ENCODE results near the genes KIF2B and HLF.

DNA sequence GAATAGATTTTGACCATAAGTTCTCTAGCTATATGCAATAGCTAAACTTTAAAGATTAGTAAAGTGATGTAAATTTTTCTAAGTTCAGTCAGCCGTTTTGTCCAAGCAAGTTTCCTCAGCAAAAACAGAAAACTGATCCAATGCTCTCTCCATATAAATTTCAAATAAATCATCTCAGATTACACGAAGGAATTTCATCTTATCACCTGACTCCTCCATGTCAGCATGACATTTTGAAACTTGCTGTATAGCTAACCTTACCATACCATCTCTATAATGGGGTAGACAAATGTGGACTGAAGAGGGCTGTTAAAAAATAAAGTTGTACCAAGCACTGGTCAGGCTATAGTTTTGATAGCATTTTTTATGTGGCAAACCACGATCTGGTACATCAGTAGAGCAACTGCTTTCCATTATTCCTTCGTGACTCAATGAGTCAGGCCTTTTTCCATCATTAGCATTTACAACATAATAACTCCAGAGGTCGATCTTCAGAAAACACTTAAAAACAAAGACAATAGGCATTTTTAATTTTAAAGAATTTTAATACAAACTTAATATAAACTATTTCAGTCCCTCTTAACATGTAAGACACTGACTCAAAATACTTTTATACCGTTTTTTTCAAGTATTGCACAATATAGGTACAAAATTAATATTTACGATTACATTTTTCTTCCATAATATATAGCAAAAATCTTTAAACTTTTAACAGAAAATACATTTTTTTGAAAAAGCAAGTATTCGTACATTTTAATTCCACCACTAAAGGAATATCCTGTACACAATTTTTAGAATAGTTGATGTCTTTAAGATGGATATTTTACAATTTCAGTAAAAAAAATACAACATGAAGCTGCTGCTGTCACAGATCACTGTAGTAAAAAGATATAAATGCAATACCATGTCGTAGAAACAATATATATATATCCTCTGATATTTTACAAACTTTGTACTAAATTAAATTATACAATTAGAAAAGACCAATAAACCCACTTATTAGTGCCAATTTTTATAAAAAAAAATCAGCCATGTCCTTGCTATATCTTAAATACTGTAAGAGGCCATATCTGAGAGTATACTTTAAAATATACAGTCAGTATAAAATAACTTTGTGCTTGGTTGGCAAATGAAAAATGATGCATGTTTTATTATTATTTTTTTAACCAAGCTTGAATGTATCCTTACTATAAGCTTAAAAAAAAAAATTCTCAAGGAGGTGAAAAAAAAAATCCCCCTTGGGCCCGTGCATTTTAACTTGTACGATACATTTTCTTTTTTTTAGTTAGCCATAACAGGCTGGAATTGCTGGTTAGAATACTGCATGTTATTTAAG lies 4.0 kb downstream of the TOB1 start:
- PRO-cap = no peak

DNA sequence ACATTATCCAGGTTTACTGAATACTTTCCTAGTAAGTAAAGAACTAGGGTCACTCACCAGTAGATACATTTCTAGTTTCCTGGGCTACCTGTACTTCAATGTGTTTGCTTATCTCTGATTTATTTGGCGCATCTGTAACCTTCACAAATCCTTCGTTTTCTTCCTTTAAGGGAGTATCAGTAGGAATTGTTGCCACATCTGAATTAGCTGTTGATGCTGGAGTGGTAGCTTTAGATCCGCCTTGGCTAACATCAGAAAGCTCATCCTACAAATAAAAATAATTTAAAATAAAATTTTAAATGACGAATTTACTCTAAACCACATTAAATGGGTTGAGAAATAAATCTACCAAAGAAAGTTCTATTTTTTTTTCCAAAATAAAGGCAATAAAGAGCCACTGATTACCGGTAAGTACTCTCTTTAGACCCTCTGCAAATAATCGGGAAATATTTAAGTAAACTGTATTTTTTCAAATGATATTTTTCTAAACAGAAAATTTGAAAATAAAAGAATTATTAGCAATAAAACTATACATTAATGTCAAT lies 99.5 kb downstream of the SPAG9 start:
- PRO-cap = no peak

GRCh38 chr17:51044968-51045708 lies 75.5 kb downstream of the SPAG9 start:
- PRO-cap = no peak

DNA sequence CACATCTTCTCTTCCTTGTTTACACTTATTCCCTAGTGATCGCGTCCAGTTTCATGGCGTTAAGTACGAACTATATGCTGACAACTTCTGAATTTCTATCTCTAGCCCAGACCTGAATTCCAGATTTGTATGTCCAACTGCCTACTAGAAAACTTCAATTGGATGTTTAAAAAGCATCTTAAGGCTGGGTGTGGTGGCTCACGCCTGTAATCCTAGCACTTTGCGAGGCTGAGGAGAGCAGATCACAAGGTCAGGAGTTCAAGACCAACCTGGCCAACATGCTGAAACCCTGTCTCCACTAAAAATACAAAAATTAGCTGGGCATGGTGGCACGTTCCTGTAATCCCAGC lies 40.3 kb downstream of the SPAG9 start:
- PRO-cap = no peak

DNA sequence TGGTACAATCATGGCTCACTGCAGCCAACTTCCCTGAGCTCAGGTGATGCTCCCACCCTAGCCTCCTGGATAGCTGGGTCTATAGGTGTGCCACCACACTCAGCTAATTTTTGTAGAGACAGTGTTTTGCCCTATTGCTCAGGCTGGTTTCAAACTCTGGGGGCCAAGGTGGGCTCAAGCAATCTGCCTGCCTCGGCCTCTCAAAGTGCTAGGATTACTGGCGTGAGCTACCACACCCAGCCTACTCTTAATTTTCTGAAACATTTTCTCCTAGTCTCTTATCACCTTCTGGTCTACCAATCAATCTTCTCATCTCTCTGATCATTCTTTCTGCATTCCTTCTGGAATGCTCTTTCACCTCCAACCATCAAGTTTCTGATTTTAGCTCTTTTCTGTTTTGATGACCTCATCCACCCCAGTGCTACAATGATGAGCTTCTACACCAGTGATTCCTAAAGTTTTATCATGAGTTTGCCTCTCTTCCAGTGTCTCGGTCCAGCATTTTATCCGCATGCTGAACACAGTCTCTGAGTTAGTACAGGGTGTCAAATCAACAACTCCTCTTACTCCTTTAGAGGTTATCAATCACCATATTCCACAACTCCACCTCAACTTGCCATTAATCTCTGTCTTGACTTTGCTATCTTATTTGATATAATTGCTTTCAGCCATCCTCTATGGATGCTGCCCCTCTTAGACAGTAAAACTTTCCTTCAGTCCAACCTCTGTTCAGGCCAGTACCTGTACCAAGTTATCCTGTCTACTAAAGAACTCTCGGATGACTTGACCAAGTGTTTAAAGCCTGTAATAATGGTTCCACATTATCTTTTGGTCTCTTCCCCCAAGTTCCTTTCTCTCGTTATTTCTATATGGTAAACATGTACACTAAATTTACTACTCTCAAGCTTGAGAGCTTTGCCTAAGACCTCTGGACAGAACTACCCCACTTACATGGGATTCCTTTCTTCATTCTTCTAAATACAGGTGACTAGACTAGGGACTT lies 31.7 kb downstream of the NME2 start:
- PRO-cap = no peak

DNA sequence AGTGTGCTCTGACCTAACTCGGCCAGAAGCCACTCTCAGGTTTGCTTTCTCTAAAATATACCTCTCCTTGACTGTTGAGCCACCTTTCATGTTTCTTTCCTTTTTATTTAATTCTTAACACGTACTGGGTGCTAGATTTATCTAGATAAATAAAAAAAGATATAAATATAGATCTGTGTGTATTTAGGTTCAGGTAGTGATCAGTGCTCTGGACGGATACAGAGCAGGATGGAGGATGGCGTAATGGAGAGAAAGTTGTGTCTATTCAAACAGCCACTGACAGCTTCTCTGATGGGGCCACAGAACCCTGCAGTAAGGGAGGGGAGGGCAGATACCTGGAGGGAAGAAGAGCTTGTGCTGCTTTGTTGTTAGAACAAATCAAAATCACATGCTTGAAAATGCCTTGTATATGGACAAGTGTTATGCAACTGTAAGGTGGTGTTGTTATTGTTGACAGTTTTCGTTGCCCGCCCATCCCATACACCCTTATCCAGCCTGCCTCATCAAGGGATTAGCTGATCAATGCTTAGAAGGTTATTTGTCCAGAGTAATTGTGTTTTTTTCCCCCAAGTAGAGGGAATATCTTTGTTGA lies 170.2 kb downstream of the UTP18 start:
- PRO-cap = no peak

- PRO-cap = no peak
These were observed 175.2 kb downstream of the UTP18 start for GRCh38 chr17:51435600-51435972.

DNA sequence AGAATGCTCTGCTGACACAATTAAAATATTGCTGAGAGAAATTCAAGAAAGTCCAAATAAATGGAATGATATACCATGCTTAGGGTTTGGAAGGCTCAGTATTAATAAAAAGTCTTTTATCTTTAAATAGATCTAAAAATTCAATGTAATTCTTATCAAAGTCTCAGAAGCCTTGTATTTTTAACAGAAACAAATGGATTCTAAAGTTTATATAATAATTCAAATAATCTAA lies 180.6 kb downstream of the CA10 start:
- PRO-cap = unidirectional peak, minus-strand start at position 103 of the sequence

DNA sequence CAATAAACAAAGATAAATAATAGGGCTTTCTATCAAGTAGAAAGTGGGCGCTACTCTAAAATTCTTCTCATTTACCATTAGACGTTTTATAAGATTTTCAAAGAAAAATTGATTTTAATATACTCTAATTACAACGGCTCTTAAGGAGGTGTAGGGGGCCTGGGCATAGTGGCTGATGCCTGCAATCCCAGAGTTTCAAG lies 11.9 kb upstream of the CA10 start:
- PRO-cap = no peak

DNA sequence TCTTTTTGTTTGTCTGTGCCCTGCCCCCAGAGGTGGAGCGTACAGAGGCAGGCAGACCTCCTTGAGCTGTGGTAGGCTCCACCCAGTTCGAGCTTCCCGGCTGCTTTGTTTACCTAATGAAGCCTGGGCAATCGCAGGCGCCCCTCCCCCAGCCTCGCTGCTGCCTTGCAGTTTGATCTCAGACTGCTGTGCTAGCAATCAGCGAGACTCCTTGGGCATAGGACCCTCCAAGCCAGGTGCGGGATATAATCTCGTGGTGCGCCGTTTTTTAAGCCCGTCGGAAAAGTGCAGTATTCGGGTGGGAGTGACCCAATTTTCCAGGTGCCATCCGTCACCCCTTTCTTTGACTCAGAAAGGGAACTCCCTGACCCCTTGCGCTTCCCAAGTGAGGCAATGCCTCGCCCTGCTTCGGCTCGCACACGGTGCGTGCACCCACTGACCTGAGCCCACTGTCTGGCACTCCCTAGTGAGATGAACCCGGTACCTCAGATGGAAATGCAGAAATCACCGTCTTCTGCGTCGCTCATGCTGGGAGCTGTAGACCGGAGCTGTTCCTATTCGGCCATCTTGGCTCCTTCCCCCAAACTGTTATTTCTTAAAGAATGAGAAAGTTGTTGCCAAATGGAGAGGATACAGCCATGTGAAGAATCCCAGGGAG lies 250.9 kb upstream of the CA10 start:
- PRO-cap = no peak

DNA sequence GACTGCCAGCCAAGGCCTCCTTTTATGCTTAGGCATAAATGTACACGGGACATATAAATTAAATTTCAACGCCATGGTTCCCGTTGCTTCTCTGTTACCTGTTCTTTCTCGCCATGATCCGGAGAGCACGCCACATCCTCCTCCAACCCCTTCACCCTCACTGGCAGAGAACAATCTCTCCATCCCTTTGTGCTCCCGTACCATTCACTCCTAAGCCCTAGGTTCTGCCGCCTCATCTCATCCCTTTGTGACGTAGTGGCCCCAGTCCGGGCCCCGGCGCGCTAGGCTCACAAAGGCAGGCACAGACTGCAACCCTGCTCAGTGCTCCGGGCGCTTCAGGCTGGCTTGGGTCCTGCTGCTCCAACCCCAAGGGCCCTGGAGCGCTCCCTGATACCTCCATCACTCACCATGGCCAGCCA lies at the start of gene KIF2B:
KIF2B (plus strand) TSS at position 302 of the 419 bp plus-strand sequence.
- PRO-cap = no peak

- PRO-cap = bidirectional peak, plus-strand start at chr17:55265010, minus-strand start at chr17:55264854
These were observed at the start of gene HLF for GRCh38 chr17:55264593-55265132. TSS of gene HLF (plus strand) at chr17:55264960.

DNA sequence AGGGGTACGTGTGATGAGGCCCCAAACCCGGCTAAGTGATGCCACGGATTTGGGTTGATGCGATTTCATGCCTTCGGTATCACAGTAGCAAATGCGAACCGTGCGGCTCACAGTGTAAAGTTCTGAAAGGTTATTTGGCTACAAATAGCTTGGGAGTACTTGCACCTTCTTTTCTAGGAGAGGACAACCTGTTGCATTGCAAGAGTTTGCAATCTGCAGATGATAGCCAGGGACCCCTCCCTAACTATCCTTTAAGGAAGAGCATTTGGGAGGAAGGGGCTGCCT lies 1.5 kb downstream of the HLF start:
- PRO-cap = no peak

- PRO-cap = no peak
These were observed 1.4 kb upstream of the MMD start for GRCh38 chr17:55422856-55423659.

- PRO-cap = no peak
These were observed 25.3 kb upstream of the MMD start for GRCh38 chr17:55446929-55447360.

- PRO-cap = no peak
These were observed 109.7 kb upstream of the MMD start for GRCh38 chr17:55531219-55531937.

- PRO-cap = no peak
These were observed 145.6 kb downstream of the TMEM100 start for GRCh38 chr17:55576805-55577624.

- PRO-cap = no peak
These were observed 119.1 kb upstream of the ANKFN1 start for GRCh38 chr17:56034014-56034682.

DNA sequence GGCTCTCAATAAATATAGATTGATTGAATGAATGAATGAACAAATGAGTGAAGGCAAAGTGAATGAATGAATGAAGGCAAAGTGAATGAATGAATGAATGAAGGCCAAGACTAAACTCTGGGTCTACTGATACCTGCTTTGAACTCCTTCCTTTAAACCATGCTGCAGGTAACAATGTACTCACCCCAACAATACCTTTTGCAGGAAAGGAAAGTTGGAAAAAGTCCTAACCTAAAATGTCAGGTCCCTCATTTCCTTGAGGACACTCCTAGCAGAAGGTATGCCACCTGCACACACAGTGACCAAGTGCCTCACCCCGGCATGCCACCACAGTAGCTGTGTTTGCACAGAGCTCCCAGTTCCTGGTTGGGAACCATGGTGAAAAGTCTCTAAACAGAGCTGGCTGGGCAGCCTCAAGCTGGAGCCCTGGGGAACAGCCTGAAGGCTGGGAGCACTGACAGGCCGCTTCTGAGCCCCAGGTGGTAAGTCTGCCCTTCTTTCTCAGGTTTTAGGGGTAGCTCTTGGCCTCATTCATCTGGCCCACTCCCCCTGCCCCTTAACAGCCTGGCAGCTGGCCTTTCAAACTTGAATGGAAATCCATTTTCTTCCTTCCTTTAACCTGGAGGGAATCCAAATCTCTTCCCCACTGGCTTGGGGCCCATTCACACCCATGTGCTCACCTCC lies 42.6 kb upstream of the ANKFN1 start:
- PRO-cap = no peak

GRCh38 chr17:56172300-56173207 lies 19.3 kb downstream of the ANKFN1 start:
- PRO-cap = no peak

All from parotid gland (tissue), 1 donor.